Stomach (tissue), 7 donors: Measurements from ENCODE around the gene RAVER1.

DNA sequence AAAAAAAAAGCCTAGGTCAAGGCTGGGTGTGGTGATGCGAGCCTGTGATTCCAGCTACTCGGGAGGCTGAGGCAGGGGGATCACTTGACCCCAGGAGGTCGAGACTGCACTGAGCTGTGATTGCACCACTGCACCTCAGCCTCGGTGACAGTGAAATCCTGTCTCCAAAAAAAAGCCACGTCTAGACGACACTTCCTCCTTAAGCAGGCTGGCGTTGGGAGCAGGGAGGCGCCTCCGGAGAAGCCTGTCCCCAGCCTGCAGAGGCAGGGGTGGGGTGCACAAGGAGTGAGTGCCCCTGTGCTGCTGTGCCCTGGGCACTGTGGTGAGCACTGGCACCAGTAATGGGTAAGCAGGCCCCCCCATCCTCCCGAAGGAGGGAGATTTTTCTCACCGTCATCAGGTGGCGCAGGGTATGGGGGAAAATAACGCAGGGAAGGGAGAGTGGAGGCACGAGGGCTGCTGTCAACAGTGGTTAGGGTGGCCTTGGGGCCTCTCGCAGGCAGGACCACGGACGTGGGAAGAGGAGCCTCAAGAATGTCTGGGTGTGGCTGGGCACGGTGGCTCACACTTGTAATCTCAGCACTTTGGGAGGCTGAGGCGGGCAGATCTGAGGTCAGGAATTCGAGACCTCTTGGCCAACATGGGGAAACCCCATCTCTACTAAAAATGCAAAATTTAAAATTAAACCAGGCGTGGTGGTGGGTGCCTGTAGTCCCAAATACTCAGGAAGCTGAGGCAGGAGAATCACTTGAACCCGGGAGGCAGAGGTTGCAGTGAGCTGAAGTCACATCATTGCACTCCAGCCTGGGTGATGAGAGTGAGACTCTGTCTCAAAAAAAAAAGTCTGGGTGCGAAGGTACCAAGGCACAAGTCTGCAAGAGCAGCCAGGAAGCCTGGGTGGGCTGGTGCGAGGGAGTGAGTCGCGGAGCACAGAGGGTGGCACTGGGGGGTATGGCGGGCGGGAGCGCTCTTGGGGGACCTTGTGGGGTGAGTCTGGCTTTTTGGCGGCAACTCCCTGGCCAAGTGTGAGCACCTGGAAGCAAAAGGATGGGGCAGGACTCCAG is 950 bp downstream of the P2RY11 start:
- PRO-cap, result no peak
- RAMPAGE, long total RNA, 5 experiments, result start-site peak on the plus strand in 1 of 5 experiments, centred at positions 245 to 972 of the sequence, 7 to 8 reads per replicate
- RRBS, result no CpG with 5 or more reads among the region's 30 CpGs

DNA sequence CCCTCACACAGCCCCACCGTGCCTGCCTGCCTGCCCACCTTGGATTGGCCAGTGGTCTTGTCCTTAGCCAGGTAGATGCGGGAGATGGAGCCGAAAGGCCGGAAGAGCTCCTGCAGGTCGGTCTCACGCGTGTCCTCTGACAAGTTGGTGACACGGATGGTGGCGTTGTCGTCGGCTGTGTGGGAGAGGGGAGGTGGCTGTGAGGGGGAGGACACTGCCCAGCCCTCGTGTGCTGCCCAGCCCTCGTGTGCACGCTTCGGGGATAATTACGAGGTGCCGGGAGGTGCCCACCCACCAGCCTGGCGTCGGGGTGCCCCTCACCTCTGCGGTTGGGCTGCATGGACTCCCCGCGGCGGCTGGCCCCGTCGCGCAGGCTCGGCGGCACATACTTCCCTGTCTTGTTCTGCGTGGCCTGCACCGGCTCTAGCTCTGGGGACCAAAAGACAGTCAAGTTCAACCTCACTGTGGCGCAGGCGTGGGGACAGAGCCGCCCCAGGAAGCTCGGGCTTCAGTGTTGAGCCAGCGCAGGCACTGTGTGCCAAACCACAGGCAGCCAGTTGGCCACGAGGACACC is 4.0 kb downstream of the EIF3G start:
- PRO-cap, result no peak
- RAMPAGE, long total RNA, 5 experiments, result no peak in any of the 5 experiments
- RRBS, result no CpG with 5 or more reads among the region's 36 CpGs

- PRO-cap, result no peak
- RAMPAGE, long total RNA, 5 experiments, result no peak in any of the 5 experiments
- RRBS, result no CpG with 5 or more reads among the region's 9 CpGs
These were observed 3.6 kb downstream of the EIF3G start for GRCh38 chr19:10116220-10116433.

GRCh38 chr19:10121835-10122418 is 2.2 kb upstream of the EIF3G start:
- PRO-cap, result no peak
- RAMPAGE, long total RNA, 5 experiments, result no peak in any of the 5 experiments
- RRBS, result no CpG with 5 or more reads among the region's 7 CpGs

DNA sequence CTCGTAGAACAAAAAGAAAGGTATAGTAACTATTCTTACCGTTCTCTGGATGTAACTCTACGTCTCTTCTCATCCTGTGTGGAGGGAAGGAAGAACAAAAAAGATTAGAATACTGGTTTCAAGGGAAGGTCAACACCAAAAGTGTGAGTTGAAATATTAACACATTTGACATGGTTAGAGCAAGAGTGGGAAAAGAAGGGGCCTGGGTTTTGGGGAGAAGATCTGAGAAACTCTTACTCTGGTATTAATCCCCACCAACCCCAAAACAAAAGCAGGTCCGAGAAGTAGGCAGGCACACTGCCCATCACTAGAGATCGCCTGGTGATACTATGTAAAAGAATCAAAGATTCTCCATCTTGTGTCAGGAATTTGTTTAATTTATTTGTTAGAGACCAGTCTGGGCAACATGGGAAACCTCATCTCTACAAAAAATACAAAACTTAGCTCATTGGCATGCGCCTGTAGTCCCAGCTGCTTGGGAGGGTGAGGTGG is 20.9 kb downstream of the DNMT1 start:
- PRO-cap, result no peak
- RAMPAGE, long total RNA, 5 experiments, result start-site peak on the minus strand in 1 of 5 experiments, centred at position 70 of the sequence, 33 reads per replicate
- RRBS, result no CpG with 5 or more reads among the region's 6 CpGs

DNA sequence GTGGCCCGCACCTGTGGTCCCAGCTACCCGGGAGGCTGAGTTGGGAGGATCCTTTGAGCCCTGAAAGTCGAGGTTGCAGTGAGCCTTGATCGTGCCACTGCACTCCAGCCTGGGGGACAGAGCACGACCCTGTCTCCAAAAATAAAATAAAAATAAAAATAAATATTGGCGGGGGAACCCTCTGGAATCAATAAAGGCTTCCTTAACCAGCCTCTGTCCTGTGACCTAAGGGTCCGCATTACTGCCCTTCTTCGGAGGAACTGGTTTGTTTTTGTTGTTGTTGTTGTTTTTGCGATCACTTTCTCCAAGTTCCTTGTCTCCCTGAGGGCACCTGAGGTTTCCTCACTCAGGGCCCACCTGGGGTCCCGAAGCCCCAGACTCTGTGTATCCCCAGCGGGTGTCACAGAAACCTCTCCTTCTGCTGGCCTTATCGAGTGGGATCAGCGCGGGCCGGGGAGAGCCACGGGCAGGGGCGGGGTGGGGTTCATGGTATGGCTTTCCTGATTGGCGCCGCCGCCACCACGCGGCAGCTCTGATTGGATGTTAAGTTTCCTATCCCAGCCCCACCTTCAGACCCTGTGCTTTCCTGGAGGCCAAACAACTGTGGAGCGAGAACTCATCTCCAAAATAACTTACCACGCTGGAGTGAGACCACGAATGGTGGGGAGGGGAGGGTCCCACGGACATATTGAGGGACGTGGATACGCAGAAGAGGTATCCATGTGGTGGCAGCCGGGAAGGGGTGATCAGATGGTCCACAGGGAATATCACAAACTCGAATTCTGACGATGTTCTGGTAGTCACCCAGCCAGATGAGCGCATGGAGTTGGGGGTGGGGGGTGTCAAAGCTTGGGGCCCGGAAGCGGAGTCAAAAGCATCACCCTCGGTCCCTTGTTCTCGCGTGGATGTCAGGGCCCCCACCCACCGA is 1.2 kb upstream of the ICAM5 start:
- PRO-cap, result no peak
- RAMPAGE, long total RNA, 5 experiments, result no peak in any of the 5 experiments
- RRBS, result 8% methylated on average over 2 of the region's 38 CpGs

DNA sequence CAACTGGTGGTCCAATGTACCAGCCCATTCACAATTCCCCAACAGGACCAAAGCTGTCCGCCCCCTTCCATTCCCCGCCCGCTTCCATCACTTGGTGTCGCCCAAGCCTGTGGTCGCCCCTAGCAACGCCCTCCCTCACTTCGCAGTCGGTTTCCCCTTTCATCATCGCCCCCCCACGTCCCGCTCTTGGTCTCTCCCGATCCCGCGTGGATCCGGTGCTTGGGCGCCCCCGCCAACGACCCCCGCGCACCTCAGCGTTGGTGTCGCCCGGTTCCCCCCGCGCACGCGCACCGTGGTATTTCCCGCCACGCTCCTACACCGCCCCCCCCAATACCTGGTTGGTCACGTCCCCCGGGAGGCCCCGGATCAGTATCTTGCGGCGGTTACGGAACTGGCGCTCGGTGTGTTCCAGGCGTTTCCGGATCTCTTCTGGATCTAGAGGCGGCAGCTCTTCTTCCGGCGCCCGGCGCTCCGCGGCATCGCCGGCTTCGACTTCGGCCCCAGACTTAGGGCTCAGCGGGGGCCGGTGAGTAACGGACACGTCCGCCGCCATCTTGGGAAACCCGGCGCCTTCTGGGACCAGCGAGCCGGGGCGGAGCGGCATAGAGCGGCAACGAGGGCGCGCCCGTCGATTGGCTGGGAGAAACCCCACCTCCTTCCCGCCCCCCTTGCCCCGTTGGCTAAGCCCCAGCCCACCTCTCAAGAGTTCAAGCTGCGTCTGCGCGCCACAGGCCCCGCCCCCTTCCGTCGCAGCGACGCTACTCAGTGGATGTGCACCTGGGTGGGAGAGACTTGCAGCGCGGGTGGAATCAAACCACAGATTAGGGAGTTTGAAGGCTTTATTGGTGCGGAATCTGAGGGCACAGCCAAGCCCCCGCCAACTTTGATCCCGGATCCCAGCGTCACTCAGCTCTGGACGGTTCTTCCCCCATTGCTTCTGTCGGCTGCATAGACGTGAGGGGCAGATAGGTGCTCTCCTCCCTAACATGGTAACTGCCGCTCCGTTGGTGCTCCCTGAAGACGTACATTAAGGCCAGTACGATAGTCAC is at the start of gene RAVER1:
Gene RAVER1, minus strand, starts transcription at position 575 of the 1,049 bp plus-strand sequence.
- PRO-cap, result unidirectional peak, plus-strand start at position 372 of the sequence; bidirectional peak, plus-strand start at position 755 of the sequence, minus-strand start at position 575 of the sequence
- RAMPAGE, long total RNA, 5 experiments, result start-site peak on the minus strand in 2 of 5 experiments, centred at positions 576 to 584 of the sequence, 130 to 669 reads per replicate
- RRBS, result 2% methylated on average over 32 of the region's 93 CpGs

GRCh38 chr19:10390606-10391736 is 10.6 kb upstream of the TYK2 start:
- PRO-cap, result no peak
- RAMPAGE, long total RNA, 5 experiments, result no peak in any of the 5 experiments
- RRBS, result no CpG with 5 or more reads among the region's 25 CpGs

- PRO-cap, result no peak
- RAMPAGE, long total RNA, 5 experiments, result start-site peak on the minus strand in 2 of 5 experiments, at chr19:10561672-10561841 at its widest, 14 to 27 reads per replicate
- RRBS, result no CpG with 5 or more reads among the region's 16 CpGs
These were observed 4.1 kb downstream of the KRI1 start for GRCh38 chr19:10561580-10562161.

GRCh38 chr19:10643725-10644815 is 10.1 kb upstream of the ILF3 start:
- PRO-cap, result no peak
- RAMPAGE, long total RNA, 5 experiments, result start-site peak on the plus strand in 4 of 5 experiments, at chr19:10643862-10644411 at its widest, 15 to 628 reads per replicate
- RRBS, result no CpG with 5 or more reads among the region's 17 CpGs

- PRO-cap, result no peak
- RAMPAGE, long total RNA, 5 experiments, result no peak in any of the 5 experiments
- RRBS, result no CpG with 5 or more reads among the region's 11 CpGs
These were observed 23.4 kb upstream of the QTRT1 start for GRCh38 chr19:10677875-10678290.

- PRO-cap, result no peak
- RAMPAGE, long total RNA, 5 experiments, result start-site peak on the plus strand in 1 of 5 experiments, at chr19:10691559-10691784 at its widest, 23 reads per replicate
- RRBS, result no CpG with 5 or more reads among the region's 19 CpGs
These were observed 9.6 kb upstream of the QTRT1 start for GRCh38 chr19:10691440-10692327.

DNA sequence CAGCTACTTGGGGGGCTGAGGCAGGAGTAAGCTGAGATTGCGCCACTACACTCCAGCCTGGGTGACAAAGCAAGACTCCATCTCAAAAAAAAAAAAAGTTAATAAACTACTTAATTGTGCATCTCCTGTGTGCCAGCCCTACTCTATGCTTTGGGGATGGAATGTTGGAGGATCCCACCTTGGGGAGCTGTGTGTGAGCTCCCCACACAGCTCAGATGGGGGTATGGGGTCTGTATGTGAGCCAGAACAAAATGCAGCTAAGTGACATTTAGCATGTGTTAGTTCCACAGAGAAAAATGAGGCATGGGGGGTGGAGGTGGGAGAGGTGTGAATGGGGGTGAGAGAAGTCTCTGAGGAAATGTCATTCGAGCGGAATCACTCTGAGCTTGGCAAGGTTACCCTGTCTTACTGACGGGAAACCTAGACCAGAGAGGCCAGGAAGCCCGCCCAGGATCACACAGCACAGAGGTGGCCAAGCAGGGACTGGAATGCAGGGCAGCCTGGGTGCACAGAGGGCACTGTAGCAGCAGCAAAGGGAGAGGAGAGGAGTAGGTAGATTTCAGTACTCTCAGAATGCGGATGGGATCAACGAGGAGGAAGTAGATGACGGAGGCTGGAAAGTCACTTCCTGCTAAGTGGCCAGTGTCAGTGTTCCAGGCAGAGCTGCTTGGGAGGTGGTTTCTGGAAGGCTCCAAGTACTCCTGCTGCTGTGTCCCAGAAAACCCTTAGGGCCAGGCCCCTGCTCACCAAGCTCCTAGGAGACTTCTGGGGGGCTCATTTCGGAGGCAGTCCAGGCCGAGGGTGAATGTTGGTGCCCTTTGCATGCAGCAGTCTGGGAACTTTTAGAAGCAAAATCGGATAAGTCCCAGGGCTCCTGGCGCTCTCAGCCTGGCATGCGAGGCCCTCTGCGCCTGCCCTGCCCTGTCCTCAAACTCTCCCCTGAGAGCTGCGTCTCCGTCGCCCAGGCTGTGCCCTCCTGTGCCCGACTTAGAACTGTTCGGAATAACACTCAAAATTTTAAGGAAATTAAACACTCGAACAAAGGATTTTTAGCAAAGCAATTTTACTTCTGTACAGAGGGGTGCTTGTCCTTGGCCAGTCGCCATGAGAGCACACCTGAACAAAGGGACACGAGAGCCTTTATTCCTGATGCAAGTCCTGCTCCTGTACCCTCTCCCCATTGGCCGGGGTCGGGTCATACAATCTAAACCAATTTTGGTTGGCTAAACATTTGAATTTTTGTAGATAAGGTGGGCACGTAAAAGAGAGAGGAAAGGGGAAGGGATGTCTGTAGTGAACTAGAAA is 33.4 kb downstream of the DNM2 start:
- PRO-cap, result bidirectional peak, plus-strand start at position 660 of the sequence, minus-strand start at position 575 of the sequence
- RAMPAGE, long total RNA, 5 experiments, result start-site peak on the plus strand in 1 of 5 experiments, centred at positions 170 to 1,061 of the sequence, 7 to 42 reads per replicate
- RRBS, result no CpG with 5 or more reads among the region's 25 CpGs

DNA sequence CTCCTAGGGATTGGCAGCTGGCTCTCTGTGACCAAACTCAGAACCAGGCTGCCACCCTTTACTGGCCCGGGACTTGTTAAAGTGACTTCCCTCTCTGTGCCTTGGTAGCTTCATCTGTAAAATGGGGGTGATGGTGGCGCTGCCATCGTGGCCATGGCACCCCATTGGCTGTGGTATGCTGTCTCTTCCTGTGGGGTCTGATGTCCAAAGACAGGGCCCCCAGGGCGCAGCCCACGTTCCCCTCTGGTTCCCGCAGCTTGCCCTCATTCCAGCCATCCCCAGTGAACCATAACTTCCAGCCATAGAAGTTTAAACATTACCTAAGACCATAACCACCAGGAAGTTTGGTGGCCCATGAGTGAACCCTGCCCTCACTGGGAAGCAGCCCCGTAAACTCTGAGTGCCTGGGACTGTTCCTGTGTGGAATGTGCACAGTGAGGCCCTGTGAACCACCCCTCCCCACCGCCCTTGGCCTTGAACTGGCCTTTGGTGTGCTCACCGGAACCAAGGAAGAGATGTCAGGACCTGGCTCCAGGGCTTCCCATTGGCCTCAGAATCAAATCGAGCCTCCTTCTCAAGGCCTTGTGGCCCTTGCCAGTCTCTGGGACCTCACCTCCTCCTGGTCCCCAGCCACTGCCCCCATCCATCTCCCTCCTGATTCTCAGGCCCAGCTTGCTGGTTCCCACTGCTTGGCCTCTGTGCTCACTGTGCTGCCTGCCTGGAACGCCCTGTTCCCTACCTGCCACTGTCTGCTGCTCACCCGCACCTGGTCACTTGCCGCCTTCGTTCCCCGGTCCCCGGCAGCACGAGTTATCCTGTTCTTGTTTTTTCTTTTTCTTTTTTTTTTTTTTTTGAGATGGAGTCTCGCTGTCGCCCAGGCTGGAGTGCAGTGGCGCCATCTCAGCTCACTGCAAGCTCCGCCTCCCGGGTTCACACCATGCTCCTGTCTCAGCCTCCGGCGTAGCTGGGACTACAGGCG is 46.5 kb downstream of the DNM2 start:
- PRO-cap, result unidirectional peak, minus-strand start at position 283 of the sequence
- RAMPAGE, long total RNA, 5 experiments, result no peak in any of the 5 experiments
- RRBS, result 72% methylated on average over 3 of the region's 25 CpGs

DNA sequence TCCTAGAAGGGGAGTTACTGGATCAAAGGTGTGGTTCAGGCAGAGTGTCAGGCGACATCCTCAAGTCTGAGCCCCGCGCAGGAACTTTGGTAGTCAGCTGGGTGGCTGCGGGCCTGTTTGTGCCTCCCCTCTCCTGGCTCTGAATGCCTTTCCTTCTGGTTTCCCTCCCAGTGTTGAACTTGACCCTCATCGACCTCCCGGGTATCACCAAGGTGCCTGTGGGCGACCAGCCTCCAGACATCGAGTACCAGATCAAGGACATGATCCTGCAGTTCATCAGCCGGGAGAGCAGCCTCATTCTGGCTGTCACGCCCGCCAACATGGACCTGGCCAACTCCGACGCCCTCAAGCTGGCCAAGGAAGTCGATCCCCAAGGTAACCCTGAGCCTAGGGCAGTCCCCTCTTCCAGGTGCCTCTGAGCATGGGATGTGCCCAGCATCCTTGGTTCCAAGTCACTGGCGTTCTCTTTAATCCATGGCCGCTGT is 57.7 kb downstream of the DNM2 start:
- PRO-cap, result no peak
- RAMPAGE, long total RNA, 5 experiments, result start-site peak on the plus strand in 2 of 5 experiments, centred at positions 274 to 325 of the sequence, 42 to 62 reads per replicate
- RRBS, result 87% methylated on average over 3 of the region's 16 CpGs

DNA sequence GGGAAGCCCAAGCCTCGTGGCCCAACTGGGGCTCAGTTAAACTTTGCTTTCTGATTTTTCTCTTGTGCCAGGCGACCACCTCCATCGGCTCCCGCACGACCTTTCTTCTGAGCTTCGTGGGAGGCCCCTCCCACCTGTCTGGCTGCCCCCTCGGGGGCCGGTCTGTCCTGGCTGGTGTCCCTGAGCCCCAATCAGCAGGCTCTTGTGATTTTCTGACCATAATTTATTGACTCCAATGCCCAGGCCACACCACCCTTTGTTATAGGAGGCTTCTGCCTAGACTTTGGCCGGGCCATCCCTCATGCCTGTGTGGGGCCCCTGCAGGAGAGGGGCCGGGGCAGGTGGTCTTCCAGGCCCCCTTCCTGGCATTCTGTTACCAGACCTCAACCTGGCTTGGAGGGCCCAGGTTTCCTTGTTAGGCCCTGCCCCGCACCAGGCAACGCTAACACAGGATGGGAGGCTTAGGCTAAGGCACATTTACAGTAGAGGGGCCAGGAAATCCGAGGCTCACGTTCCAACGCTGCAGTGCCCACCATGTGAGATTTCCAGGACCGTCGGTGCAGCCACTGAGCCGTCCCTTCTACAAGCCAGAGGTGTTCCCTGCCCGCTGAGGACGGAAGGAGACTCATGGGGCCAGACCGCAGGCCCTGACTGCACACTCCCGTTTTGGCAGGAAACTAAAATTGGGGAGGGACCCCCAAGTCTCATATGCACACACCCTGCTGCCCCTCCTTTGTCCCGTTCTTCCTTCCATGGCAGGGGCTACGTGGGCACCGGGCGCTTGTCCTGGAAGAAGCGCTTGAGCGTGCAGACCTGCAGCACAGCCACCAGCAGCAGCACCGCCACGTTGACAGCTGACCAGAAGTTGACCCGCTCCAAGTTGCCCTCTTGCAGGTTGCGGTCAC is 3.5 kb downstream of the TMED1 start:
- PRO-cap, result no peak
- RAMPAGE, long total RNA, 5 experiments, result start-site peak on the plus strand in 1 of 5 experiments, centred at position 739 of the sequence, 24 reads per replicate
- RRBS, result 100% methylated on average over 1 of the region's 32 CpGs

GRCh38 chr19:10922331-10922906 is 6.0 kb downstream of the YIPF2 start:
- PRO-cap, result unidirectional peak, minus-strand start at chr19:10922420
- RAMPAGE, long total RNA, 5 experiments, result start-site peak on the minus strand in 1 of 5 experiments, at chr19:10922635-10923020 at its widest, 9 reads per replicate
- RRBS, result no CpG with 5 or more reads among the region's 19 CpGs

- PRO-cap, result no peak
- RAMPAGE, long total RNA, 5 experiments, result start-site peak on the plus strand in 2 of 5 experiments, at chr19:11034932-11035114 at its widest, 25 to 110 reads per replicate
- RRBS, result no CpG with 5 or more reads among the region's 27 CpGs
These were observed 54.3 kb upstream of the LDLR start for GRCh38 chr19:11034906-11035345.

GRCh38 chr19:11089591-11089692 is 179 bp downstream of the LDLR start:
- PRO-cap, result no peak
- RAMPAGE, long total RNA, 5 experiments, result no peak in any of the 5 experiments
- RRBS, result no CpG with 5 or more reads among the region's 6 CpGs

GRCh38 chr19:11090485-11091455 is 1.5 kb downstream of the LDLR start:
- PRO-cap, result bidirectional peak, plus-strand start at chr19:11090579, minus-strand start at chr19:11090346; unidirectional peak, plus-strand start at chr19:11090909
- RAMPAGE, long total RNA, 5 experiments, result start-site peak on the plus strand in 1 of 5 experiments, at chr19:11090486-11090864 at its widest, 16 reads per replicate
- RRBS, result under 1% methylated on average over 28 of the region's 52 CpGs